Melanocyte of skin (primary cell): ENCODE measurements around the genes INHBA and COA1.

GRCh38 chr7:39725670-39726168 lies 102.3 kb downstream of the RALA start:
- CAGE, long polyA plus RNA, 2 experiments, result no peak in any of the 2 experiments

DNA sequence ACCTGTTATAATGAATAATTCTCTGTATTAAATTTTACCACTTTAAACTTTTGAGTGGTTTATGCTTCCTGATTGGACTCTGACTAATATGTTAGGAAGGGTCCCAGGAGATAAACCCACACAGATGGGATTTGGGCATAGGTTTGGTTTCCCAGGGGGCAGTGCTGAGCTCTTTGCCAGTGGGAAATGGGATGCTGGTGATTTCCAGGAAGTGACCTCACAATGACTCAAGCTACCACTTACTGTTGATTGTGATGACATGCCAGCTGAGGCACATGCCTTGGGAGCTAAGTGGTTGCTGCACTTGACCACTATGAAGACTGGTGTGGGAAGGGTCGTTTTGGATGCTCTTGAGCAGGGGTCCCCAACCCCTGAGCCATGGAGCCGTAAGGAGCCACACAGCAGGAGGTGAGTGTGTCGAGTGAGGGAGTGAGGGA lies 159.1 kb upstream of the CDK13 start:
- CAGE, long polyA plus RNA, 2 experiments, result no peak in any of the 2 experiments

DNA sequence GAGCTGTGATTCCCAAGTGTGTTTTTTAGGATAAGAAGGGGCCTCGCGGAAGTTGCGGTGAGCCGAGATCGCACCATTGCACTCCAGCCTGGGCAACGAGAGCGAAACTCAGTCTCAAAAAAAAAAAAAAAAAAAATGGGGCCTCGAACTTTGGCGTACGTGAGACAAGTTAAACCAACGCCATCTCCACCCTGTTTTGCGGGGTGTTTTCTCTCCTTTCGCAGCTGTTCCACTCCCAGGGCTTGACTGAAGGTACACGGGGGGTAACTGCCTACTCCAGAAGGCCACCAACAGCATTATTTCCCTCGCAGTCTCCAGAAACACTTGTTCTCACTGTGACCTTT lies 1.1 kb upstream of the CDK13 start:
- CAGE, long polyA plus RNA, 2 experiments, result no peak in any of the 2 experiments

DNA sequence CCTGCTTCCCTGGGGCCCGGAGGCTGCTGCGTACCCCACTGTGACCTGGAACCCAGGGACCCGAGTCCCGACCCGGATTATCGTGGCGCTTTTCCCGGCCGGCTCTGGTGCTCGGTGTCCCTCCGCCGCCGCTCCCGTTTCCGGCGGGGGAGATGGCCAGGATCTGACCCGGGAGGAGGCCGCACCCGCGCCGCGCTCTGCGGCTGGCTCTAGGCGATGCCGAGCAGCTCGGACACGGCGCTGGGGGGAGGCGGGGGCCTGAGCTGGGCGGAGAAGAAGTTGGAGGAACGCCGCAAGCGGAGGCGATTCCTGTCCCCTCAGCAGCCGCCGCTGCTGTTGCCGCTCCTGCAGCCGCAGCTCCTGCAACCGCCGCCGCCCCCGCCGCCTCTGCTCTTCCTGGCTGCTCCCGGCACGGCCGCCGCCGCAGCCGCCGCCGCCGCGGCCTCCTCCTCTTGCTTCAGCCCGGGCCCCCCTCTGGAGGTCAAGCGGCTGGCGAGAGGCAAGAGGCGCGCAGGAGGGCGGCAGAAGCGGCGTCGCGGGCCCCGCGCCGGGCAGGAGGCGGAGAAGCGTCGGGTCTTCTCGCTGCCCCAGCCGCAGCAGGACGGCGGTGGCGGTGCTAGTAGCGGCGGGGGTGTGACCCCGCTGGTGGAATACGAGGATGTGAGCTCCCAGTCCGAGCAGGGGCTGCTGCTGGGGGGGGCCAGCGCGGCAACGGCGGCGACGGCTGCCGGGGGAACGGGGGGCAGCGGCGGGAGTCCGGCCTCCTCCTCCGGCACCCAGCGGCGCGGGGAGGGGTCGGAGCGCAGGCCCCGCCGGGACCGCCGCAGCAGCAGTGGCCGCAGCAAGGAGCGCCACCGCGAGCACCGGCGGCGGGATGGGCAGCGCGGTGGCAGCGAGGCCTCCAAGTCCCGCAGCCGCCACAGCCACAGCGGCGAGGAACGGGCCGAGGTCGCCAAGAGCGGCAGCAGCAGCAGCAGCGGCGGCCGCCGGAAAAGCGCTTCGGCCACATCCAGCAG lies 678 bp downstream of the CDK13 start:
- CAGE, long polyA plus RNA, 2 experiments, result no peak in any of the 2 experiments

GRCh38 chr7:39951442-39951920 lies 1.4 kb downstream of the CDK13 start:
- CAGE, long polyA plus RNA, 2 experiments, result no peak in any of the 2 experiments

- CAGE, long polyA plus RNA, 2 experiments, result no peak in any of the 2 experiments
These were observed 37.7 kb downstream of the CDK13 start for GRCh38 chr7:39987570-39988289.

GRCh38 chr7:40135141-40135485 lies 308 bp downstream of the SUGCT start:
- CAGE, long polyA plus RNA, 2 experiments, result no peak in any of the 2 experiments

- CAGE, long polyA plus RNA, 2 experiments, result no peak in any of the 2 experiments
These were observed 582.5 kb downstream of the SUGCT start for GRCh38 chr7:40717248-40717665.

- CAGE, long polyA plus RNA, 2 experiments, result no peak in any of the 2 experiments
These were observed 622.0 kb downstream of the SUGCT start for GRCh38 chr7:40756907-40757157.

DNA sequence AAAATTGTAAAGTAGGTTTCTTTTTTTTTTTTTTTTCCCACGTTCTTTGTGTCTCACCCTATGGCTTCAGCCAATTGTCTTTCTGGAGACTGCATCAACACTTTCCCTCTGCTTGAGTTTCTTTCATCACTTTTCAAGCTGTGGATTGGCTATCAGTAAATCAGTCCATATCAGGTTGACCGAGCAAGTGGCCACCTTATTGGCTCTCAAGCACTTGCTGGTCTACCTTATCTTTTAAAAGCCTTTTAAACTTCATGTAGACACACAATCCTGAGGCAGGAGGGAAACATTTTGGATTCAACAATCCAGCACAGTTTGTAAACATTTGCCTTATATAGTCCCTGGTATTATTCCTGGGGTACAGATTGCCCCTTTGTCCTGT lies 288.6 kb downstream of the INHBA start:
- CAGE, long polyA plus RNA, 2 experiments, result no peak in any of the 2 experiments

DNA sequence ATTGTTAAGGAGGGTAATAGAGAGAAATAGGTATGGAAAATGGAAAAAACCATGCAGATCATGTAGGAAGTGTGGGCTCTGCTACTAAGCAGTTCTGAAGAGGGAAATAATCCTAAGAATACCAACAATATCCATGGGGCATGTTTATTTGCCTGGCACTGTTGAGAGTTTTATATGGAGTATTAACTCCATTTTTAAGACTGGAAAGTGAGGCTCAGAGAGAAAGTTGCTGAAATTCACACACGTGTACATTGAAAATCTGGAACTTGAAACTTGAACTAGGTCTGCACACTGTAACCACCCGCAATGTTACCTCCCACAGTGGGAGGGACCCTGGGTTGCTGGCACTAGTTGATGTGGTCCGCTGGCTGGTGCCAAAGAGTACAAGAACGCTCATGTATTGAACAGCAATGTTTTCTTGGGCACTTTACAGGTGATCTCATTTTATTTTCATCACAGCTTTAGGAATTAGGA lies 253.3 kb downstream of the INHBA start:
- CAGE, long polyA plus RNA, 2 experiments, result no peak in any of the 2 experiments

- CAGE, long polyA plus RNA, 2 experiments, result no peak in any of the 2 experiments
These were observed at the start of gene INHBA for GRCh38 chr7:41702910-41703383. Gene INHBA (minus strand): TSS chr7:41703090.

DNA sequence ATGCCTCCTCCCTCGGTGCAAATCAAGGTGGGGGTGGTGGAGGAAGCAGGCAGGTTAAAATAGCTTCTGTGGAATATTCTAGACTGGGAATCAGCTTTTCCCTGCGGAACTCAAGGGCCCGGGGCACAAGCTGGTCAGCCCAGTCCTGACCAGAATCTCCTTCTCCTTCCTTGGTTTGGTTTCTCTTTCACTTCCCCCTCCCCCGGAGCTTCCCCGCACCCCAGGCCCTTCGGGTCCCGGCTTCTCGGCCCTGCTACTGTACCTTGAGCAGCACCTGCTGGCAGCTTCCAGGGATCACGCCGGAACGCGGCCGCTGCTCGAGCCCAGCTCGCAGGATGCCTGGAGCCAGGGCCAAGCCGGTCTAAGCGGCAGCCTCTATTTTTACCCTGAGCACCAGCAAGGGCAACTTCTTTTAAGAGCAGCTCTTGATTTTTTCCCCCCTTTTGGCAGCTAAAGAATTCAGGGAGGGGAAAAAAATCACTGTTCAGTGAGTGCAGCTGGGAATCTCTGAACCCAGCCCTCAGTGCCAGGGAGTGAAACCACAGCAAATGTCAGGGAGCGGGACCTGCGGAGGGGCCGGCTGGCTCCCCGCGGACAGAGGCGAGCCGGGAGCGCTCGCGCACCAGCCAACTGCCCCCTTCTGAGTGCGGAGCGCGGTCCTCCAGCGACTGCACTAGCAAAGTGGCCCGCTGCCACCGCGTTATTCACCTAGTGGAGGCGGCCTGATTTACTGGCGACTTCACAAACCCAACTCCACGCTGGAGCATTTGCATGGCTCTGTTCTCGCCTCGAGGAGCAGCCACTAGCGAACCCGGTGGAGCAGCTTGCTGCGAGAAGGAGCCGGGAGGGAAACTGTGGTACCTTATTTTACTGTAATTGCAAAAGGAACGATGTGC lies 2.4 kb upstream of the INHBA start:
- CAGE, long polyA plus RNA, 2 experiments, result no peak in any of the 2 experiments

GRCh38 chr7:41822044-41822812 lies 119.3 kb upstream of the INHBA start:
- CAGE, long polyA plus RNA, 2 experiments, result no peak in any of the 2 experiments

DNA sequence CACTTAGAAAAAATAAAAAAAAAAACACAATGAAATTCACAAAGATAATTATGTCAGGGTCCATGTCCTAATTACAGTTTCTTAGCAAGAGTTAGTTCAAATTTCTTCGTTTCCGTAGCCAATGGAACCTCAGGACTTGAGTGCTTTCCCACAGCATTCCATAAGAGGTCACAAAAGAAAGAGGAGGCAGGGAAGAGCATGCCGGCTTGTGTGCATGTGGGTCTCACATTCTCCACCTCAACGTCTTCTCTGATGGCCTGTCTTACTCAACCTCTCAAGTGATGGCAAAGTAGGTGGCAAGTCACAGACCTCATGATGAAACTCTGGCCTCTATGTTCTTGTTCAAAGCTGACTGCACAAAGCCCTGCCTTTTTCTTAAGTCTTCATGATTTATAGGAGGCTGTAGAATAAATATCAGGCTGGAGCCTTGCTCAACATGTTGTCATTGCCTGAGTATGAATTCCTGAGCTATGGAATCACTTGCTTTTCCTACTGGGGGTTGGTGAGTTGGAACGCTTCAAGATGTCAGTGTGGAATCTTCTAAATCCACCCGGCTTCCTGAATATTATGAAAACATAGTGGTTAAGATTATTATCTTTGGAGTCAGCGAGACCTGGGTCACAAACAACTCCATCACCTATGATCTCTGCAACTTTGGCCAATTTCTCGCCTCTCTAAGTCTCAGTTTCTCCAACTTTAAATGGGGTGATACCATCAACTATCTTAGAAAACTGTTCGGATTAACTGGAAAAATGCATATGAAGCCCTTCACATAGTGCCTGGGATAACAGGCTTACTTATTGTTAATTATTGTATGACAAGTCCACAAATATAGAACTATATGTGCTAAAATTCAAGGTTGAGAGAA lies 213.7 kb upstream of the INHBA start:
- CAGE, long polyA plus RNA, 2 experiments, result no peak in any of the 2 experiments

- CAGE, long polyA plus RNA, 2 experiments, result no peak in any of the 2 experiments
These were observed 256.5 kb upstream of the GLI3 start for GRCh38 chr7:42493333-42494073.

DNA sequence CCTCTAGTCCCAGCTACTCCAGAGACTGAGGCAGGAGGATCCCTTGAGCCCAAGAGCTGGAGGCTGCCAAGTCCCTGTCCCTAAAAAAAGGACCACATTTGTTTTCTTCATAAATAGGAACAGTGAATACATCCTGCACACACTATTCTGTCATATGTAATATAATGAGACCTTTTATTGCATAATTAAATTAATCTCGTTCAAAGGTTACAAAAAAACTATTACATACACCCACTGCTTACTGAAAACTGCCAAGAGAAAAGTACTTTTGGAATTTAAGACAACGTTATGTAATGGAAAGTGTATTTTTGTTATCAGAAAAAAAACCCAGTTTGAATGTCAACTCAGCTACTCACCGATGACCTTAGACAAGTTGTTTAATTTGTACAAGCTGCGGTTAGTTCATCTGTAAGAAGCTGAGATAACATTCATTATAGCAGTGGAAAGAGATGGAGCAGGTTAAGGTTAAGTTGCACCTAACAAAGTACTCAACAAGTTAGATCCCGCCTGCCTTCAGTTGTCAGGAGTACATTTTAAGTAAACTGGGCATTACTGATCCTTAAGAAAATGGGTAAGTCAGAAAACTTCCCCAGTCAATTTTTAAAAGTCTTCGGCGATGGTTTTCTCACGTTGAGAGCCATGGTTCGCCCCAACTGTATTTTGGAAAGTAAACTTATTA lies 1.1 kb downstream of the PSMA2 start:
- CAGE, long polyA plus RNA, 2 experiments, result no peak in any of the 2 experiments

DNA sequence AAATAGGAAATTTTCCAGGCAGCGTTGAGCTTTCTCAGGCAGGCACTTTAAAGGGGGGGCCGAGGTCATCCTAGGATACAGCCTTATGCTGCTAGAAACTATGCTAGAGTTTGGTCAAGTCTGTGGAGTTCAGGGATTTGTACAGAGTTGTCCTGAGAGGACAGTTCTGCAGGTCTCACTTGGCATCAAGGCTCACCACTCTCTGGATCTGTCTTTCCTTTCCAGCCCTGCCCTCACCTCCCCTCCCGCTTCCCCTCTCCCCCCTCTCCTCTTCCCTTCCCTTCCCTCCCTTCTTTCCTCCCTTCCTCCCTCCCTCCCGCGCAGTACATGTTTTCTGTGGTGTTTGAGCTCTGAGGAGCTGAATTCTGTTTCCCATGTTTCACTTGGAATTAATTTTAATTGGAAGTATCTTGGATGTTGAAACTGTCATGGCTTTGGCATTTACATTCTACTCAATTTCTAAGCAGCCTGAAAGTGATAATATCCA lies 1.1 kb downstream of the MRPL32 start:
- CAGE, long polyA plus RNA, 2 experiments, result no peak in any of the 2 experiments

DNA sequence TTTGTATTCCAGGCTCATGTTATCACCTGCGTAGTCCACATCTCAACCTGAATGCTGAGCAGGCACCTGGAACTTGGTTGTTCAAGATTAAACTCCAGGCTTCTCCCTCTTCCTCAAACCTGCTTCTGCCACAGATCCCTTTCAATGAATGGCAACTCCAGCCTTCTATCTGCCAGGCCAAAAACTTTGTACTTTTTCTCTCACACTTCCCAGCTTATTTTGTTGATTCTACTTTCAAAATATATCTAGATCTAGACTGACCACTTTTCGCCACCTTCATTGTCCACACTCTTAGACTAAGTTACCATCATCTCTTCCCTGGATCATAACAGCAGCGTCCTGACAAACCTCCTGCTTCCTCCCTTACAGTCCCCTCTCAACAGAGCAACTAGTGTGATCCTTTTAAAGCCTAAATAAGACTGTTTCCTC lies 34.5 kb downstream of the COA1 start:
- CAGE, long polyA plus RNA, 2 experiments, result no peak in any of the 2 experiments

- CAGE, long polyA plus RNA, 2 experiments, result no peak in any of the 2 experiments
These were observed at the start of gene COA1 for GRCh38 chr7:43729076-43730345. Gene COA1 (minus strand): TSS chr7:43729523.